M059J (cell line): ENCODE measurements around a stretch of chr2.

- RAMPAGE, long total RNA: no peak
These were observed 53.1 kb downstream of the FOXD4L1 start for GRCh38 chr2:113551489-113551998.

DNA sequence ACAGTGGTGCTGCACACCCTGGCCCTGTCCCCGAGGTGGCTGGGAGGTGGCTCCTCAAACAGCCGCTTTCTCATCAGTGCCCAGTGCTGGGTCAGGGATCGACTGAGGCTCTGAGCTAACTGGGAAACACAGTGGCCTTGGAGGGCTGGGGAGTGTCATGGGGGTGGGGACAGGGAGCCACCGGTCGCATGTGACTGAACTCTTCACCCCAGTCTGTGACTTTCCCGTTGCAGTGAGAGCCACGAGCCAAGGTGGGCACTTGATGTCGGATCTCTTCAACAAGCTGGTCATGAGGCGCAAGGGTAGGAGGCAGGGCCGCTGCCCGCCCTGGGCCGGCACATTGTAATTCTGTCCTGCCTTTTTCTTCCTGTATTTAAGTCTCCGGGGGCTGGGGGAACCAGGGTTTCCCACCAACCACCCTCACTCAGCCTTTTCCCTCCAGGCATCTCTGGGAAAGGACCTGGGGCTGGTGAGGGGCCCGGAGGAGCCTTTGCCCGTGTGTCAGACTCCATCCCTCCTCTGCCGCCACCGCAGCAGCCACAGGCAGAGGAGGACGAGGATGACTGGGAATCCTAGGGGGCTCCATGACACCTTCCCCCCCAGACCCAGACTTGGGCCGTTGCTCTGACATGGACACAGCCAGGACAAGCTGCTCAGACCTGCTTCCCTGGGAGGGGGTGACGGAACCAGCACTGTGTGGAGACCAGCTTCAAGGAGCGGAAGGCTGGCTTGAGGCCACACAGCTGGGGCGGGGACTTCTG lies 28.7 kb upstream of the RABL2A start:
- RAMPAGE, long total RNA: no peak

DNA sequence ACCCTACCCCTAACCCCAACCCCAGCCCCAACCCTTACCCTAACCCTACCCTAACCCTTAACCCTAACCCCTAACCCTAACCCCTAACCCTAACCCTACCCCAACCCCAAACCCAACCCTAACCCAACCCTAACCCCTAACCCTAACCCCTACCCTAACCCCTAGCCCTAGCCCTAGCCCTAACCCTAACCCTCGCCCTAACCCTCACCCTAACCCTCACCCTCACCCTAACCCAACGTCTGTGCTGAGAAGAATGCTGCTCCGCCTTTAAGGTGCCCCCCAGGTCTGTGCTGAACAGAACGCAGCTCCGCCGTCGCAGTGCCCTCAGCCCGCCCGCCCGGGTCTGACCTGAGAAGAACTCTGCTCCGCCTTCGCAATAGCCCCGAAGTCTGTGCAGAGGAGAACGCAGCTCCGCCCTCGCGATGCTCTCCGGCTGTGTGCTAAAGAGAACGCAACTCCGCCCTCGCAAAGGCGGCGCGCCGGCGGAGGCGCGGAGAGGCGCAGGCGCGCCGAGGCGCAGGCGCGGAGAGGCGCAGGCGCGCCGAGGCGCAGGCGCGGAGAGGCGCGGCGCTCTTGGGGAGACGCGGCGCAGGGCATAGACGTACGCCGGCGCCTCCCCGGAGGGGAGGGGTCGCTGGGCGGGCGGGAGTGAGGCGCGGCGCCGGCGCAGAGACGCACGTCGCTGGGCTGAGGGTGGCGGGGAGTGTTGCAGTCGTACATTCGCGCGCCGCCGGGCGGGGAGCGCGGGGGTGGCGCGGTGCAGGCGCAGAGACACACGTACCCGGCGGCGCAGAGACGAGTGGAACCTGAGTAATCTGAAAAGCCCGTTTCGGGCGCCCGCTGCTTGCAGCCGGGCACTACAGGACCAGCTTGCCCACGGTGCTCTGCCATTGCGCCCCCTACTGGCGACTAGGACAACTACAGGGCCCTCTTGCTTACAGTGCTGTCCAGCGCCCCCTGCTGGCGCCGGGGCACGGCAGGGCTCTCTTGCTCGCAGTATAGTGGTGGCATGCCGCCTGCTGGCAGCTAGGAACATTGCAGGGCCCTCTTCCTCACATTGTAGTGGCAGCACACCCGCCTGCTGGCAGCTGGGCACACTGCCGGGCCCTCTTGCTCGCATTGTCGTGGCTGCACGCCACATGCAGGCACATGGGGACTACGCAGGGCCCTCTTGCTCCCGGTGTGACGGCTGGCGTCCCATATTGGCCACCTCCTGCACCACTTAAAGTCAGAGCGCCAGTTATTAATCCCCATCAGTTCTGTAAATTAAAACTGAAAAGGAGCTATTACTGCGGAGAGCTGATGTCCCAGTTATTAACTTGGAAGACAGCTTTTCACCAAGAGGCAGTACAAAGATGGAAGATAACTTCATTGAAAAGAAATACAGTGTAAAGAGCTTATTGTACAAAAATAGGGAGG lies 23.3 kb upstream of the RABL2A start:
- RAMPAGE, long total RNA: no peak

GRCh38 chr2:113754903-113755370 lies 1.5 kb downstream of the SLC35F5 start:
- RAMPAGE, long total RNA: no peak

DNA sequence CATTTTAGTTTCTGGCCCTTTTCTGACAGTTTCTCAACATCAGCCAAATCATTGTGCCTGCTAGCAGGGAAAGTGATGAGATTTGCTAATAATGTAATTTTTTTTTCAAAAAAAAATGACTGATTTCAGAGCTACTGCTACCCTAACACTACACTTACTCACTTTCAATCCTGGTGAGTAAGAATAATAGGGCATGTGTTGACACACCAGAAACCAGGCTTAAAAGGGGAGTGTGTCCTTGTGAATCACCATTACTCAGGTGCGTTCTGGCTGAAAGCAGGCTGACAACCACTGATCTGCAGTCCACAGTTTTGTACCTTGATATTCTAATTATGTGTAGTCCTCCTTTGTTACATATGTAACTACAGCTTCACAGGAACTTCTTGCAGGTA lies 40.9 kb upstream of the ACTR3 start:
- RAMPAGE, long total RNA: no peak

- RAMPAGE, long total RNA: no peak
These were observed 83.1 kb downstream of the ACTR3 start for GRCh38 chr2:113972744-113973561.

GRCh38 chr2:115160549-115161043 lies 718.2 kb downstream of the DPP10 start:
- RAMPAGE, long total RNA: no peak

DNA sequence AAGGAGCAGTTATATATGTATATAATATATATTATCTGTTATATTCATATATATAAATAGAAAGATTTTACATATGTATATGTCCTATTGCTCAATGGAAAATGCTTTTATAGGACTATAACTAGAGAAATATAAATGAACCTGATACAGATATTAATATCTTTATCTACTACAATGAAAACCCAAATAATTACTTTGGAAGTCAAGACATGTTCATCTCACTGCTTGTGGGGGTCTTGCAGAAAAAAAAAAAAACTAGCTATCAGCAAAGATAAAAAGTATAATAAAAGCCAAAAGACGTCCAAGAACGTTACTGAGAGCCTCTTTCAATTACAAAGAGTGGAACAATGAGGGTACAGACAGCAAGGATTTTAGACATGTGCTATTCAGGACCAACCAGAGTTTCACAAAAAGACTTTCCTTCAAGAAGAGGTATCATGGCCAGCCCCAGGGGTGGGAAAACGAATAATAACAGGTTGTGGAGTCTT lies 609.1 kb upstream of the DDX18 start:
- RAMPAGE, long total RNA: no peak

- RAMPAGE, long total RNA: no peak
These were observed 10.6 kb upstream of the DDX18 start for GRCh38 chr2:117803667-117804436.

- RAMPAGE, long total RNA: no peak
These were observed 13.3 kb downstream of the CCDC93 start for GRCh38 chr2:118000472-118001096.

- RAMPAGE, long total RNA: no peak
These were observed 98.0 kb downstream of the INSIG2 start for GRCh38 chr2:118186050-118186825.

- RAMPAGE, long total RNA: no peak
These were observed 73.1 kb downstream of the EN1 start for GRCh38 chr2:118774242-118774811.

DNA sequence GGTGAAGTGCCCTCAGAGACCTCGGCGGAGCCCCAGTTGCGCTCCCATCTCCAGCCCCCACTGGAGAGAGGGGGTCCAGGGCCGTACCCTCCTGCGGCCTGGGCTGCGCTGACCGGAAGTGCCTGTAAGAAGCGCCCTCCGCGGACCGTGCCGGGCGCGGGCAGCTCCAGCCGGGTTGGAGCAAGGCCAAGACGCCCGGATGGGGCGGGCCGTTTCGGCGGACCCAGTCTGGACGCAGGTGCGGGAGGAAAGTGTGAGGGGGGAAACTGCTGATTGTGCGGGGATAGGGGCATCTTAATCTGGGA lies 11.5 kb downstream of the EN1 start:
- RAMPAGE, long total RNA: no peak

DNA sequence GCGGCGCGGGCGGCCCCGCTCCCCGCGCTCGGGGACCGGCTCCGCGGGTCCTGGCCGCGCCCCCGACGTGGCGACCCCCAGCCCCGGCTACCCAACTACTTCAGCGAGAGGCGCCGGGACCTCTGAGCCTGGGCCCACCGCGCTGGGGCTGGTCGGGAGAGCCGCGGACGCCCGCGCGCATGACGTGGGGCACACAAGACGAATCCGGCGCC lies 267 bp downstream of the C1QL2 start:
- RAMPAGE, long total RNA: no peak

DNA sequence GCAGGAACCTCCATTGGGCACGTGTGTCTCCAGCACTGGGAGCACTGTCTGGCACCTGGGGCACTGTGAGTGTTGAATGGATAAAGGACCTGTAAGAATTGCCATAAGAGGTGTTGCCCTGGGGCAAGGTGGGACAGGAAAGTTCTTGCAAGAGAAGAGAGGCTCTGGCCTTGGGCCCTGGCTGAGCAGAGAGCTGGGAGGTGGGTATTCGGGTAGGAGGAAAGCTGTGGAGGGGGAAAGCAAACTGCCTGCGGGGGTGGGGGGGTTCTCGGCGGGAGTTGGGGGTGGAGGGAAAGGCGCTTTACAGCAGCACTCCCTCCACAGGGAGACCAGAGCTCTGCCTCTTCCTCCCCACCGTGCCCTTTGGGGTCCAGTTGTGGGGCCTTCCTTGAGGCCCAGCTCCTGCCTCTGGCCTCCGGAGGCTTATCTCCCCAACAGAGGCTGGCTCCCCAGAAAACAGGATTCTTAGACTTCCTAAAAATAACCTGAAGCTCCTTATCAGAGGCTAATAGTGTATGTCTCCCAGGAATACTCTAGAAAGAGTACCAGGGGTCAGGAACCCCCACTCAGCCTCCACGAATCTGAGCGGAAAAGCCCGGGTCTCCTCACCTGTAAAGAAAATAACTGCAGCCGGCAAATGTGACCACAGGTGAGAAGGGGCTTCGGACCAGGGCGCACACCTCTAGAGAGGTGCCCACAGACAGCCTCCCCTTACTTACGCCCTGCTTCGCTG lies 1.1 kb upstream of the STEAP3 start:
- RAMPAGE, long total RNA: no peak

- RAMPAGE, long total RNA: no peak
These were observed 70.3 kb downstream of the STEAP3 start for GRCh38 chr2:119293771-119294429.

DNA sequence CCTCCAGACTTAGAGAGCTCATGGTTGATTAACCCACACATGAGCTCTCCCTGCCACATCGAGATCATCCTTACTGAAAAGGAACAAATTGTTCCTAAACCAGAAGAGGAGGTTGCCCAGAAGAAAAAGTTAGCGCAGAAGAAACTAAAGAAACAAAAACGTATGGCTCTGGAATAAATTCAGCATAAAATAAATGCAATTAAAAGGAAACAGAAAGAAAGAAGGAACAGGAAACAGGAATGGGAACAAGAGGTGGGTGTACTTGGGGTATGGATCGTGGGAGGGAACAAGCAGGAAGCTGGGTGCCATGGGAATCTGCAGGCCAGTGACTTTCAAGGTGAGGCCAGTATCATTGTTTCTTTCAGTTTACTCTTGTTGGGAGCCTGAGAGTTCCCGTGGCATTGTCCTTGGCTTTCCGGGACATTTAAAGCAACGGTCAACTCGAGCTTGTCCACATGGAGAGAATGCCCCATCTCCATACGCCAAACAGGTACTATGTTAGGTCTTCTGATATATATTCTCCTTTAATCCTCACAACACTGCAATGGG lies 21.1 kb downstream of the TMEM177 start:
- RAMPAGE, long total RNA: no peak

GRCh38 chr2:119756695-119757330 lies 2.9 kb upstream of the PTPN4 start:
- RAMPAGE, long total RNA: no peak

GRCh38 chr2:119929222-119930503 lies 83.2 kb upstream of the EPB41L5 start:
- RAMPAGE, long total RNA: no peak

DNA sequence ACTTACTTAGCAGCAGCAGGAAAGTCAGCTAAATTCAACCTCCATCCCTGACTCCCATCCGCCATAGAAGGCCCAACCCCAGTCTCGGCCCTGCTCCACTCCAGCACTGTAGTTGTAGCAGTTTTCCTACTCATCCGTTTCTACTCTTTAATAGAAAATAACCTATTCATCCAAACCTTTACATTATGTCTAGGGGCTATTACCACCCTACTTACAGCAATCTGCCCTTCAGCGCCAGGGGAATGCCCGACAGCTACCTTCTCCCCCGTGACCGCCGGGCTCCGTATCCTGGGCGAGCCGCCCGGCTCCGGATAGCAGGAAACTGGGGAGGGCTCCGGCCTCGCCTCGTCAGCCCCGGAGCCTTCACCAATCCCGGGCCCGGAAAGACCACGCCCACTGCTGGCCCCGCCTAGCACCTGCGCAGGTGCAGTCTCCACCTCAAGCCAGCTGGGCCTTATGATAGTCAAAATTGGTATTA lies 7.0 kb downstream of the TMEM185B start:
- RAMPAGE, long total RNA: no peak